ENCODE data around the gene PAH.

GRCh38 chr12:101527527-101528241 lies 52.5 kb downstream of the SPIC start:
- RRBS = no CpG with 5 or more reads among the region's 13 CpGs

DNA sequence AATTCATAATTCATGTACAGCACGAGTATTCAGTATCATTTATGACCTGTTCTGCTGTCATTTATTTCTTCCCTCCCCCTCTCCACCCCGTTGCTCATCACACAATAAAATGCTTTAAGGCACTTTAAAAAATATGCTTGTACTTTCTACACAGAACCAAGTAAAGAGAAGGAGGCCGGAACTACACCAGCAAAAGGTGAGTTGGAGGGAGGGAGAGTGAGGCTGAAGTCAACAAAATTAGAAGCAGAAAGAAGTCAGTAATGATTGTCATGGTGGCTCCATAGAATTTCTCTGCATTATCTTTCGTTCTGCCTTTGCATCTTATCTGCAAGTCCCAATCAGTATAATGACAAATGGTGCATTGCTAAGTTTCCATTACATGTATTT lies 22.3 kb downstream of the MYBPC1 start:
- RRBS = no CpG with 5 or more reads among the region's 4 CpGs

- RRBS = no CpG with 5 or more reads among the region's 7 CpGs
Measured at GRCh38 chr12:101777176-101777995, 38.1 kb upstream of the SYCP3 start.

GRCh38 chr12:102121020-102121286 lies 970 bp downstream of the PARPBP start:
- RRBS = no CpG with 5 or more reads among the region's 2 CpGs

GRCh38 chr12:102481605-102482124 lies 1.3 kb upstream of the IGF1 start:
- RRBS = no CpG with 5 or more reads among the region's 1 CpG

DNA sequence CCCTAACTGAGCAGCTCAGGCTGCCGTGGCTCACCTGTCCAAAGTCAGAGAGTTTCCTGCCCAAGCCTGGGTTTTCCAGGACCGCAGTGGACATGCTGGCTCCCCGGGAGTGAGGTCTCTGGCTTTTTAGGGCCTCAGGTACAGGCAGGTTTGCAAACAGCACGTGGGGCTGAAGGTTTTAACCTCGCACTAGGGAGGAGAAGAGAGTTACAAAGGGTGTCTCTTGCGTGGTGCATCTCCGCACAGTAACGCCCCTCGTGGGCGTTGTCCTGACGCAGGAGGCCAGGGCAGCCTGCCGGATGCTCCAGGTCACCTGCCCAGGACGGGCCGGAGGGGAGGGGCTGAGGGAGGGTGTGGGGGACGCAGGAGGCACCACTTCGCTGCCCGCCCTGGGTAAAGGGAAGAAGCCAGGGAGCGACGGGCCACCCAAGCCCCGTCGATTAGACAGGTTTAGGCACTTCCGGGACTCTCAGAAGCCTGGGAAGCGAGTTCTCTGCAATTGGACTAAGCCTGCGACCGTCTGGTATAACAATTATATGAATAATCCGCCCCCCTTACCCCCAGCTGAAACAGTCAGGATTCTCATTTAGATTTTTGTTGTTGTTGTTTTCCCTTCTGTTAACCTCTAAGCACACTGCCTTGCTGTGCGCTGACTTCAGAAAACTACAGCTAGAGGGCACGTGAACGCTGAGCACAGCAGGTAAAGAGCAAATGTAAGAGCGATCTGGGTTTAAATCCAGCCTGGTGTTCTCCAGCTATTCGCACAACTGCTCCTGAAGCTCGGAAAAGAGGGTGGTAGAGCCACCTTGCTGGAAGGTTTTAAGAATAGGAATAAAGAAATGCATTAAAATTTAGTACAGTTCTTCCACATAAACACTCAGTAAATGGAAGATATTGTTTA lies at the start of gene PAH:
Gene PAH, minus strand, starts transcription at position 208 of the 901 bp plus-strand sequence.
- RRBS = no CpG with 5 or more reads among the region's 32 CpGs

GRCh38 chr12:103645126-103645711 lies 58.1 kb downstream of the STAB2 start:
- RRBS = no CpG with 5 or more reads among the region's 2 CpGs

DNA sequence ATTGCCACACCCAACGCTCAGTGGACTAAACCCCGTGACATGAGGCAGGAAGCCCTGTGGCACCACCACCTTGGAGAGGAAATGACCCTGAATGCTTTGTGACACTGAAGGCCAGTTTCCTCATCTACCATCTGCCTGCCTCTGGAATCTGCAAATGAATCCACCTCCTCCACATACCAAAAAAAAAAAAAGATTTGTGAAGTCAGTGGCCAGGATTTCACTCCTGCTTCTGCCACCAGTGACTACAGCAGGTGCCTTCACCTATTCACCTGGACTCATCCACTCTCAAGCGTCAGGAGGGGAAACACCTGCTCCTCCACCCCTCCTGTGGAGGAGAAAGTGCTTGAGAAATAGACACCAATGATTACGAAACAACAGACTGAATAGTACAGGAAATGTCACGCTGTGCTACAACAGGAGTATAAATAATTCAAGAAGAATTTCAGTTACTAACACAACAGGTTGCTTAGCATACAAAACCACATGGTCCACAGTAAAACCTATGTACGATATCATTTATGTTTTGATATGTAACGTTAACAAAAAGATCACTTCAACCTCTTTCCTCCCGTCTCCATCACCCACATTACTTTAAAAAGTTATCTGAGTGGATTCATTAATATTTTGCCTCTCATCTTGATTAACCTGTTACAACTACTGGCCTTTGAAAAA lies 41.3 kb downstream of the NT5DC3 start:
- RRBS = no CpG with 5 or more reads among the region's 8 CpGs

GRCh38 chr12:103848312-103848598 lies 7.2 kb upstream of the NT5DC3 start:
- RRBS = no CpG with 5 or more reads among the region's 3 CpGs

DNA sequence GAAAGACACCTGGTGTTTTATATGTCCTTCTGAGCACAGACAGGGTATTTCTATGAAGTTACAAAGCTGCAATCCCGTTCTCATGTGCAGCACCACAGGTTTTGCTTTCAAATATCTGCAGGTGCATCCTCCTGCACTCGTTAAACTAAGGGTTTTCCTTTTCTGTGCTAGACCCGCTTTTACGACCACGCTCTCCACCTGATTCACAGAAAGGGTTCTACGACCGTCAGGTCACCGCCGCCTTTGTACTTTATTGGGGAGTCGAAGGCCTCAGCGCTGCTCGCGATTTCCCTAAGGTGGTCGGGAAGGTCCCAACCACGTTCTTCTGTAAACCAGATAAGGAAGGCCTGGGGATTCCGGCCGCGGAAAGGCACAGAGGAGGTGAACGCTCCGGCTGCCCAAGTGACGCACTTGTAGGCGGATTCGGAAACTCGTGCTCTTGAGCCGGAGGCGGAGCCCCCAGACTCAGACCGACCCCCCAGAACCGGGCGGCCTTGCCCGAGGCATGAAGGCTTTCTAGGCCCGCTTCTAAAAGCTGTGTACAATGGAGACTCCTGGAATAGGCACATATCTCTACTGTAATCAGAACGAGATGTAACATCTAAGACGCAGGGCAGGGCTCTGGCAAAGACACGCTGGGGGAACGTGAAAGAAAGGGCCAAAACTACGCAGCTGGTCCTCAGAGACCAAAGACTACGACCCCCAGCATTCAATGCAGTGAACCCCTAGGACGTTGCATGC lies 974 bp upstream of the HSP90B1 start:
- RRBS = 2% methylated on average over 6 of the region's 38 CpGs

- RRBS = no CpG with 5 or more reads among the region's 8 CpGs
Measured at GRCh38 chr12:103942018-103942963, 12.1 kb downstream of the HSP90B1 start.

DNA sequence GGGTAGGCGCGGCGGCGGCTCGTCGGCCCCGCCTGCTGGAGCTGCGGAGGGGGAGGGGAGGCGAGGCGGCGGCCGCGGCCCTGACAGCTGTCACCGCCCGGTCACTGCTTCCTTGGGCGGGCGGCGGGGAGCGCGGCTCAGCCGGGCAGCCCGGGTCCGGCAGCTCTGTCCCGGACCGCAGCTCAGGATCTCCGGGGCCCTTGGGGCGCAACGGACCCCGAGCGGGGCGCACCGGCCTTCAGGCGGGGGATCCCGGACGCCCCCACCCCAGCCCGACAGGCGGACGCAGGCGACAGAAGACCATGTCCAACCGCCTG lies 349 bp downstream of the HCFC2 start:
- RRBS = 11% methylated on average over 14 of the region's 40 CpGs

GRCh38 chr12:104177380-104177987 lies 38.1 kb upstream of the TXNRD1 start:
- RRBS = no CpG with 5 or more reads among the region's 4 CpGs

GRCh38 chr12:104276033-104276817 lies 27.3 kb upstream of the EID3 start:
- RRBS = no CpG with 5 or more reads among the region's 9 CpGs

GRCh38 chr12:104353977-104354413 lies 50.5 kb downstream of the EID3 start:
- RRBS = no CpG with 5 or more reads among the region's 3 CpGs

- RRBS = 2% methylated on average over 11 of the region's 38 CpGs
Measured at GRCh38 chr12:104458212-104458773, 1.5 kb downstream of the CHST11 start.

- RRBS = no CpG with 5 or more reads among the region's 7 CpGs
Measured at GRCh38 chr12:104582567-104583375, 126.0 kb downstream of the CHST11 start.

- RRBS = no CpG with 5 or more reads among the region's 20 CpGs
Measured at GRCh38 chr12:104671013-104672223, 214.7 kb downstream of the CHST11 start.

- RRBS = no CpG with 5 or more reads among the region's 4 CpGs
Measured at GRCh38 chr12:104896648-104897008, 61.5 kb downstream of the SLC41A2 start.